LHCN-M2 (cell line): ENCODE data around the genes N4BP2L2 and NBEA.

DNA sequence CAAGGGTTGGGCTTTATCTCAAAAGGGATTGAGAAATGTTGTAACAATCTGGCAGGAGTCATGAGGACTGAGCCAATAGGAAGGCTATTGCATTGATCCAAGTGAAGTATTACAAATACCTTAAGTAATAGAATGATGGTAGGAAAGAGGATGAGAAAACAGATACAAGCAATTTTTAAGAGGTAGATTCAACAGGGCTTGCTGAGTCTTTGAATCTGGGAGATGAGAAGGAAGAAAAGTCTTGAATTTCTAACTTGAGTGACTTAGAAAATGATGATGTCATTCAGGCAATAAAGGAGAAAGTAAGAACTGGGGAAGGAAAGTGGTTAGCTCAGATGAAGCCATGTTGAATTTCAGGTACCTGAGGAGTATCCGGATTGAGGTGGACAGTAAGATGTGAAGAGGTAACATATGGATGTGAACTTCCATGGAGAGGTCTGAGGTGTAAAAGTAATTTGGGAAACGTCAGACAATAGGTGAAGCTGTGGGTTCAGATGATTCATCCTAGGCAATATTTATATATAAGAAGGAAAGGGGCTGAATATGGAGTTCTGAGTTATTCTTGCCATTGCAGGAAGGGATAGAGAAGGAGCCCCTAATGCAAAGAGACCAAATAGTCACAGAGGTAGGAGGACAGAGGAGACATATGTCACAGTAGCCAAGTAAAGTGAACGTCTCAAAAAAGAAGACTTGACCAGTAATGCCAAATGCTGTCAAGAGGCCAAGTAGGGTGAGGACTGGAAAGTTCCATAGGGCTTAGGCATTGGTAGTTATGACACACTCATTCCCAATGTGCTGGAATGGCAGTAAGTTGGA lies 15.3 kb upstream of the FRY start:
- RAMPAGE, long total RNA = no peak

- RAMPAGE, long total RNA = no peak
These were observed 118.7 kb downstream of the FRY start for GRCh38 chr13:32150312-32150599.

GRCh38 chr13:32425877-32426512 lies 1.9 kb downstream of the N4BP2L1 start:
- RAMPAGE, long total RNA = no peak

GRCh38 chr13:32500740-32501223 lies 37.8 kb downstream of the N4BP2L2 start:
- RAMPAGE, long total RNA = no peak

DNA sequence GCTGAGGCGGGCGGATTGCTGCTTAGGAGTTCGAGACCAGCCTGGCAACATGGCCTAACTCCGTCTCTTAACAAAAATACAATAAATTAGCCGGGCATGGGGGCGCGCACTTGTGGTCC lies 901 bp downstream of the N4BP2L2 start:
- RAMPAGE, long total RNA = no peak

GRCh38 chr13:32538096-32538865 lies at the start of gene N4BP2L2:
Gene N4BP2L2, minus strand, starts transcription at chr13:32538795.
- RAMPAGE, long total RNA = start-site peak on the minus strand at chr13:32538781-32538806, 143 reads

GRCh38 chr13:32629031-32629380 lies 42.8 kb downstream of the PDS5B start:
- RAMPAGE, long total RNA = no peak

DNA sequence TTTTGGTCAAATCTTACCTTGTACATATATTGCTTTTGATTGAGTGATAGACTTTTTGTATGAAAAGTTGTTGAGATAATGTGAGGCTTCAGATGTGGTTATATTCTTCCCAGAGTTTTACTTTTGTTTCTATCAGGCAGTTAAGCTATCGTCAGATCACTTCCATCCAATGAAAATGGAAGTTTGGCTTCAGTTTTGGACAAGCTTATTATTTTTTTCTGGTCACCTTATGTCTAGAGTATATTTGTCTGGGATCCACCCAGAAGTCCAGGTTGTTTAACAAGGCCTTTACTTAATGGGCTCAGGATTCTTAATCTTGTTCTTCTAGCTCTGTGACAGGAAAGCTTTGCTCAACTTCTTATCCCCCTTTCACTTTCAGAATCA lies 150.8 kb downstream of the PDS5B start:
- RAMPAGE, long total RNA = no peak

- RAMPAGE, long total RNA = no peak
These were observed 183.9 kb downstream of the PDS5B start for GRCh38 chr13:32769994-32770656.

DNA sequence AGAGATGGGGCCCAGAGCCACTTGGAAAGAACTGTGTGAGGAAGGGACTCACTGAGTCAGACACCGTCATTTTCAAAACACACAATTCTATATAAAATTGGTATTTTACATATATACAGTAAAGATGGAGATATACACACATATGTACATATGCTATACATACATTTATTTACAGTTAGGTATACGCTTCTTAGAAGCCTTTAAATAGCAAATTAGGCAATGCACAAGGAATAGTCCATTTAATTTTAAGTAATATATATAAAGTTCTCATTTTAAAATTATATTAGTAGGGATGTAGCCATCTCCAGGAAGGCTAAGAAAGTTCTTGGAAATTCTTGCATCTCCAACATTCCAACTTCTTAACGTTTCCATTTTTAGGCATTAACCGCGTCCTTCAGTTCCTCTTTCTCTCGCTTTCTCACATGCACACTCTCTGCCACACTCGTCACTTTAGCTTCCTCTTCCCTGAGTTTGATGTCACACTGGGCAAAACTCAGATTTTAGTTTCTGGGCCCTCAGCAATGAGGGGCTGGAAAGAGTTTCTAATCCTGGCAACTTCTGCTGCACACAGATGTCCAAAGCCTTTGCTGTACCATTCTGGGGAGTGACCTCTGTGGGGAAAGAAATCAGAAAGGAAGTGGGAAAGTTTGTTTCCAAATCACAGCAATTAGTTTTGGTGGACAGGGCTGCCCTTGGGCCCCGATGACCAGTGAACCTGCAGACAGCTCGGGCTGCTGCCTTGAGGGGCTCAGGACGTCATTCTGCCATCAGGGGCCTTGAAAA lies 89.1 kb downstream of the KL start:
- RAMPAGE, long total RNA = no peak

- RAMPAGE, long total RNA = no peak
These were observed 88.1 kb downstream of the STARD13 start for GRCh38 chr13:33197264-33198097.

- RAMPAGE, long total RNA = no peak
These were observed 28.4 kb upstream of the STARD13 start for GRCh38 chr13:33314000-33314368.

DNA sequence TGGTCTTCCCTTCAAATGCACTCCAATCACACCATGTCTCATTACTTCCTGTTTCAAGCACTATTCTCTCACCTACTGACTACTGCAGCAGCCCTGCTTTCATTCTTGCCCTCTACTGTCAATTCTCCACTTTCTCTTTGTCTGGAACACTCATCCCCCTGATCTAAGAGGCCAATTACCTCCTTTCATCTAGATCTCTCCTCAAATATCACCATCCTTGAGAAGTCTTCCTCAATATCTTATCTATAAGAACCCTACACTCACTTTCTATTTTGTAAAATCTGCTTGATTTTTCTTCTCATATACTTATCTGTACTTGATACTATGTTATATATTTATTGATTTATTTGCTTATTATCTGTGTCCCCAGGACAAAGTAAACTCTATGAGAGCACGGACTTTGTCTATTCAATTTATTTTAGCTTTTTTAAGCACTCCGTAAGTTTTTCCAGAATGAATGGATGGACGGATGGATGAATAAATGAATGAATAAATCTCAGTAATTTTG lies 31.9 kb upstream of the STARD13 start:
- RAMPAGE, long total RNA = no peak

DNA sequence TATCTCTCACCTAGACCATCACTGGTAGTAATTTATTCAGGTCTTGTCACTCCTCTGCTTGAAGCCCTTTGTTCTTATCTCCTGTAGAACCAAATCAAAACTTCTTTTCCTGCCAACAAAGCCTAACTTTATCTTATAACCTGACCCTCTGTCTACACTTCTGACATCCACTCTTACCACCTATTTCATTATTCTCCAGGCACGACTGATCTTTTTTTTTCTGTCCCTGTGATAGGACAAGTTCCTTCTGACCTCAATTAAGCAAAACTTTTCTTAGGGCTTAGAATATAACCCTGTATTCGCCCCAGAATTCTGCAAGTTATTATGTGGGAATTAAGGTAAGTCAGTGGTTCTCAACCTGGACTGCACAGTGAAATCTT lies 58.2 kb upstream of the STARD13 start:
- RAMPAGE, long total RNA = no peak

DNA sequence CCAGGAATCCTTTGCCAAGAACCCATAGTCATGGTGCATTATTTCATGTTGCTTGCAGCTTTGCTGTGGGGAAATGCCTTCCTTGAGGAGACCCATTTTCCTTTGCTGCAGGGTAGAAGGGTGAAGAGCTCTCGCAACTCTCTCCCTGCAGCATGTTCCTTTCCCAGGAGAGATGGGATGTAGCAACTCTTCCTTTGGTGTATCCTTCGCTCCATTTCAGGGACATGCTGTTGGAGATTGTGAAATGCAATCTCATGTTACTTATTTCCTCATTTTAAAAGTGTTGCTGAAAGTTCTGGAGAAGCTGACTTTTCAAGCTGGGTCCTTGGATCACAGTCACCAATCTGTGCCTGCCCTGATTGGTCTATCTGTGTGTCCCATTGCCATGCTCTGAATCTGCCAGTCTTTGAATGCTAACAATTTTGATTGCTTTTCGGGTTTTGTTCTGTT lies 69.9 kb upstream of the STARD13 start:
- RAMPAGE, long total RNA = no peak

DNA sequence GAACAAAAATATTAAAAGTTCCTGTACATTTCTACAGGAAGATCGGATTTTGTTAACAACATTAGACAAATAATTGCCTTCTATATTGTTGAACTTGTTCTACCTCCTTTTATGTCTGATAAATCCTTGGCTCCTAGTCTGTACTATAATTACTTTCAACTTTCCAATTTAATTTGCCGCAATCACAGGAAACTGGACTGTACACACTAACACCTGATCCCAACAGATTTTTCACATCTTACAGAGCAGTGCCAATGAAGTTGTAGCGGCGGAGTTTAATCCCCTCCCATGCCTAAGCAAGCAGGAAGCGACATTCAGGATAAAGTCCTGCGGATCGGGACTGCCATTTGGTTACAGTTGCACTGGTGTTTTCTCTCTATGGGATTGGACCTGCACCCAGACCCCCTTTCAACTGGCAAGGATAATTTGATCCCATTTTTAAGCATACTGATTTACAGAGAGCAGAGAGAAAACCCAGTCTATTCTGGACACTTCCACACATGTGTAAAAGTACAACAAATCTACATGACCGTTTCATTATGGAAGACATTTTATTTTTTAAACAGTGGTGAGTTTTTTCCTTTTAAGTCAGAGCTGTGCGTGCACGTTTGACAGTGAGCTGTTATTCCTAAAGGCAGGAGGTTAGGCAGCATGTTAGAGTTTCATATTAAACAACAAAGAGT lies 141.9 kb upstream of the RFC3 start:
- RAMPAGE, long total RNA = no peak

DNA sequence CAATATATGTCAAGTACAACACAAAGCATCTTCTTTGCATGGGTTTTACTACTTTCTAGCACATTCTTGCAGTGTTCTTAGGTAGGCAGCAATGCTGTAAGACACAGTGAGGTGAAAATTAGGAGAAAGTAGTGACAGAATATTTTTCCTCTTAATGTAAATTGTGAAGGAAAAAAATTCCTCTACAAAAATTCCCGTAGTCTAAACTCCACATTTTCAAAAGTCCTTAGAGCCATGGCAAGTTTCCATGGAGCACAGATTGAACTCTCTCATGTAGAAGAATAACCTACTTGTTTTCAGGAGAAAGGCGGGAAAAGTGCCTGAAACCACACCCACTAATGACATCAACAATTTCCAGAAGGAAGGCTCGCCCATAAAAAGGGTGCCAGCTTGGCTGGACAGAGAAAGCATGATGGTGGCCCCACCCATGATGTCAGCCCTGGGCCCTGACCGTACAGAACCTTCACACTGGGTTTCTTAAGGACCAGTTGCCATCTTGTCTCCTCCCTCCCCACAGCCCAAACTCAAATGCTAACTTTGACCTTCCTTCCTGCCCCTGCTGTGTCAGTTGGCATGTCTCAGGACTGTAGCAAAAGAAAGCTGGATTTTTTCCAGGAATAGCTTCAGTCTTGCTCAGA lies 89.8 kb upstream of the RFC3 start:
- RAMPAGE, long total RNA = no peak

GRCh38 chr13:33871258-33871471 lies 53.2 kb downstream of the RFC3 start:
- RAMPAGE, long total RNA = no peak

GRCh38 chr13:34310649-34311004 lies 492.7 kb downstream of the RFC3 start:
- RAMPAGE, long total RNA = no peak

DNA sequence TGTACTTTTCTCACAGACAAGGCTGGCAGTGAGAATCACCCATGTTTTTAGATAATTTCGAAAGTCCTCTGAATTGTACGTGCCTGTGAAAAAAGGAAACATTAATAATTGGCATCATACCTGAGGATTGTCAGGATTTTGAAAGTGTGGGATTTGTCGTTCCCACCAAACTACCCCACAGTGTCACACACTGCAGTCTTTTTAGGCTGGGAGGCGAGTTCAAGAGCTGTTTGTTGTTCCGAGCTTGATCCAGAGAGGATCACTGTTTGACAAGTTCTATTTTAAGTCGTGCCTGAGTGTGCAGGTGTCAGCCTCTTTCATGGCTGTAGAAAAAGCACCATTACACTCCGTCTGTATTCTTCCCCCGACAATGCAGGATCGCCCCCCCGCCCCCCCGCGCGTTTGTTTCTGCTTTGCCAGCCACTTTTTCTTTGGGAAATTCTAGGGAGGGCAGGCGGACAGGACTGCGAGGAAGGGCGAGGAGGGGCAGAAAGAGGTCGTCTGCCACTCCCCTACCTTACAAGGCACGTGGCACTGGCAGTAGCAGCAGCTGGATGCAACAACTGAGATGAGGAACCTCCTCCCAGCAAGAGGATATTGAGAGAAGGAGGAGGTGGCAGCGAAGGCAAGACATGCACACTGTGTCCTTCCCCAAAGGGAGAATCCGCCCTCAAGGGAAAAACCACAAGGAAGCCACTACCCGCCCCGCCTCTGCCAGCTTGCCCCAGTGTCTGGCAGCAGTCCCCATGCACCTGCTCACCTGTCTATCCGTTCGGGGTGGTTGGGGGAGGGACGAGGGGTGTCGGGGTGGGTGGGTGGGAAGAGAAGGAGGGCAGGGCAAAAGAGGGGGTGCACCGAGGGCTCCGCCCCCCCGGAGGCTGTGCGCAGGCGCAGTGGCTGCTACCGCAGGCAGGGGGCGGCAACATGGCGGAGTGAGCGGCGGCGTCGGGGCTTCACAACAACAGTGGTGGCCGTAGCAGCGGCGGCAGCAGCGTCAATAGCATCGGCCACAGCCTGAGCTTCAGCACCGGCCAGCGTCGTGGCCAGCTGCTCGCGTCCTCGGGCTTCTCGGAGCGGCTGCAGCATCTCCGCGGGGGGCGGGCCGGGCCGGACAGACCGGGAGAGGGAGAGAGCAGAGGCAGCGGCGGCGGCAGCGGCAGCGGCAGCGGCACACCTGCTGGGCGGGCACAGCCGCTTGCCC lies at the start of gene NBEA:
Gene NBEA (plus strand): TSS at position 891 of the 1,201 bp plus-strand sequence.
- RAMPAGE, long total RNA = no peak